ENCODE data around the gene CENPU.

DNA sequence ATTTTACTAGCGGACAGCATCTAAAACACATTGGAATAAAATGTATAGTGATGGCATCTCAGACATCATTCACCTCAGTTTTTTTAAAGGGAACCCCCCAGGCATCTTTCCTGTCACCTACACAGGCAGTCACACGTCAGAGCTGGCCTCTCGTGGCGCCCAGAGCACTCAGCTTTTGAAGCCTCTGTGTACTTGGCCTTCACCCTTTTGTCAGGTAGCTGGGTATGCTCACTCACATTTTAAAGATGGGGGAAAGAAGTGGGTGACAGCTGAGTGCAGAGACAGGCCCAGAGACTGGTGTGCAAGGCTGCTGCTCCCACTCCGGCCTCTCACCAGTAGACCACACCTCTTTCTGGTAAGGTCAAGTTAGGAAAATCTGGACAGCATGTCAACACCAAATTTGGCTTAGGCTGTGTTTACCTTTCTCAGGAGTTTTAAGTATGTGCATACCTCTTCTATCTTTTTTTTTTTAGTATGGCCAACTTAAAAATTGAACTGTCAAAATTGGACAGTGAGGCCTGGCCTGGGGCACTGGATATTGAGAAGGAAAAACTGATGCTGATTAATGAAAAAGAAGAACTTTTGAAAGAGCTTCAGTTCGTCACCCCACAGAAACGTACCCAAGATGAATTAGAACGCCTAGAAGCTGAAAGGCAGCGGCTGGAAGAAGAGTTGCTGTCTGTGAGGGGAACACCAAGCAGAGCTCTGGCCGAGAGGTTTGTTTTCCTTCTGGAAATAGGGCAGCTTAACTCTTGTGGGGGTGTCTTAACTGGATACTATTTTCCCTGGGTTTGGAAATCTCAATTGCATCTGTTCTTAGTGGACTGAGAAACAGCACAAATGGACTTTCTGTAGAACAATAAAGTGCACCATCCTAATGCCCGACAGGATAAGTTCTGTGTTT is 66.5 kb downstream of the CLDN22 start:
- RRBS: no CpG with 5 or more reads among the region's 11 CpGs

GRCh38 chr4:183270875-183271314 is 49.2 kb downstream of the CLDN22 start:
- RRBS: no CpG with 5 or more reads among the region's 1 CpG

- RRBS: no CpG with 5 or more reads among the region's 15 CpGs
Measured at GRCh38 chr4:183289243-183289773, 30.8 kb downstream of the CLDN22 start.

- RRBS: no CpG with 5 or more reads among the region's 14 CpGs
Measured at GRCh38 chr4:183482096-183482656, 22.7 kb upstream of the ING2 start.

- RRBS: no CpG with 5 or more reads among the region's 13 CpGs
Measured at GRCh38 chr4:183924176-183924912, 19.2 kb downstream of the STOX2 start.

DNA sequence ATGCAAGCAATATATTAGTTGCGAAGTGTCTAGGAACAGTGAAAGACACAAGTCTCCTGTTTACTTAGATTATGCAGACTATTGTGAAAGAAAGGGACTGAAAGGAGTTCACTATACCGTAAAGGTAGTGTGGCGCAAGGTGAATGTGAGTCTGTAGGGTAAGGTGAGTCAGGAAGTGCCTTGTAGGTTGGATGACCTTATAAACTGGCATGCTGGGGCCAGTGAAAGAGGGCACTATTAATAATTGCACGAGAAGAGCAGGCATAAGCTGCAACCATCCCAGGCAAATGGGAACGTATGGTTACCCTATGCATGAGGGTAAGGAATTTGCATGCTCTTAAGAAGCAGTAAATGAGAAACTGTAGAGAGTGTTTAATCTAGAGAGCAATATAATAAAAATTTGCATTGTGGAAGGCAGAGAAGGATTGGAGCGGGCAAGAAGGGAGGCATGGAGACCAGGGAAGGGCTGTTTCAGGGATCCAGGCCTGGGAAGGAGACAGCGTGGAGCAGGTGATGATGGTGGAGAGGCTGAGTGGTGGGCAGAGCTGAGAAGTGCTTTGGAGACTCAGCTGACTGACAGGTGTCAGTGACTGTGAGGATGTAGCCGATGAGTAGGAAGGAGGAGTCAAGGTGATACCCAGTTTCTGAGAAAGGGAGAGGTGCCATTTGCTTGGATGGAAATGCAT is 26.5 kb downstream of the STOX2 start:
- RRBS: no CpG with 5 or more reads among the region's 8 CpGs

DNA sequence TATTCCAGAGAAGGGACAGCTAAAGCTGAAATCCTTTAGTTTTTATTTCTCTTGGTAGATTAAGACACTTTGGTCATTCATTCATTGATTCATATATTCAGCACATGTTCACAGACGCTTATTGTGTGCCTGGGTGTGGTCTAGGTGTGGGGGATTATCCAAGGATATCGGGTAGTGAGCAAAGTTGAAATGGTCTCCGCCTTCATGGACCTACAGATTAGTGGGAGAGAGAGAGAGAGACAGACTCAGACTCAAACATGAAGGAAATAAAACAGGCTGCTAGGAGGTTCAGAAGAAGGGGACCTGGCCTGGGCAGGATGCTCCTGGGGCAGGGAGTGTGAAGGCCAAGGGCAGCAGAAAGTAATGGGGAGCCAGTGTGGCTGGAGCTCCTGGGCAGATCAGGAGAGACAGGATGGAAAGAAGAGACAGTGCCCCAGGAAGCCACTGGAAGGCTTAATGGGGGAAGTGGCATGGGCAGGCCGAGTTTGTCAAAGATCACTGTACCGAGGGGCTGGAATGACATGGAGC is 45.1 kb downstream of the STOX2 start:
- RRBS: no CpG with 5 or more reads among the region's 5 CpGs

GRCh38 chr4:183987992-183988576 is 83.0 kb downstream of the STOX2 start:
- RRBS: no CpG with 5 or more reads among the region's 11 CpGs

- RRBS: no CpG with 5 or more reads among the region's 21 CpGs
Measured at GRCh38 chr4:184282947-184284003, 65.6 kb upstream of the ENPP6 start.

DNA sequence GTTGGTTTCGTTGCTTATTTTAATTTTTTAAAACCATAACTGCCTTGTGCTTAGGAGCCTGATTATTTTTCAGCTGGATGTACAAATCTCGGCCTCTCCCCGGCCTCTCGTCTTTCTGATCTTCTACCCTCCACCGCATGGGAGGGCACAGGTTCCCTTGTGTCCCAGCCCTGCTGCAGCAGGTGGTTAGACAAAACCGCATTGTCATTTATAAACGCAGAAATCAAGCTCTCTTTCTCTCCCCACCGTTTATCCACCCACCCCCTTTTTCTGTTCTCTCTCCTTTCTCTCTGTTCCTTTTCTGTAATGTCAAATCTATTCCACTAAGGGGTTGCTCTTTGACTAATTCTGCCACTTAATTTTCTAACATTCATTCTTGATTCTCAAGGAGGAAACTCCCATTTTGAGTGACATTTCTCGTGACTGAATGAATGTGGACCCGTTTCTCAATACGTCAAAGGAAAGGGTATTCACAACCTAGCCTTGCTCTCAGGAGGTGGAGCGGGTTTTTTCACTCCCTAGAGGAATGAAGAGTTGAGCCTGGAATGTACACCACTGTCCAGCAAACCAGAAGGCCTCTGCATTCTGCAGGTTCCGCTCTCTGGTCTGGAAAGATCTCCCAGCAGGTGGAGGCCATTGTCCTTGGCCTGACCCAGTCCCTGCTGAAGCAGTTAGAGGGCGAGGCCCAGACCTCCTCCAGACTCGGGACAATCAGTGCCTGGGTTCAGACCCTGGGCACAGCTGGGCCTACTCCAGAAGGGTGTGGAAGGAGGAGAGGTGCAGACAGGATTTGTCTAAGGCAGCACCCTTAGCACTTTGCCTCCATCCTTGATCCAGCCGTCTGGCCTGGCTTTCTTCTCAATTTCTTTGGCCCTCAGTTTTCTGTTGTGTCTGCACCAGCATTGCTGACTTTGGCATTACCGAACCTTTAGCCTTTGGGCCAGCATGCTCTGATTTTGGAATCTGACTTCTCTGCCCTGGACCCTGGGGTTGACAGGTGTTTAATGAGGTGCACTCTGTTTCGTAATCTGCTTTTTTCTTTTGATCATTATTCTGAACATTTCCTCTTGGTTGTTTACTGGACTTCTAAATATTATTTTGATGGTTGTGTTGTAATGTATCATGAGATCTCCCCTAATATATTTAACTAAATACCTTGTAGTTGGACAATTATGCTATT is 71.1 kb upstream of the ENPP6 start:
- RRBS: no CpG with 5 or more reads among the region's 18 CpGs

DNA sequence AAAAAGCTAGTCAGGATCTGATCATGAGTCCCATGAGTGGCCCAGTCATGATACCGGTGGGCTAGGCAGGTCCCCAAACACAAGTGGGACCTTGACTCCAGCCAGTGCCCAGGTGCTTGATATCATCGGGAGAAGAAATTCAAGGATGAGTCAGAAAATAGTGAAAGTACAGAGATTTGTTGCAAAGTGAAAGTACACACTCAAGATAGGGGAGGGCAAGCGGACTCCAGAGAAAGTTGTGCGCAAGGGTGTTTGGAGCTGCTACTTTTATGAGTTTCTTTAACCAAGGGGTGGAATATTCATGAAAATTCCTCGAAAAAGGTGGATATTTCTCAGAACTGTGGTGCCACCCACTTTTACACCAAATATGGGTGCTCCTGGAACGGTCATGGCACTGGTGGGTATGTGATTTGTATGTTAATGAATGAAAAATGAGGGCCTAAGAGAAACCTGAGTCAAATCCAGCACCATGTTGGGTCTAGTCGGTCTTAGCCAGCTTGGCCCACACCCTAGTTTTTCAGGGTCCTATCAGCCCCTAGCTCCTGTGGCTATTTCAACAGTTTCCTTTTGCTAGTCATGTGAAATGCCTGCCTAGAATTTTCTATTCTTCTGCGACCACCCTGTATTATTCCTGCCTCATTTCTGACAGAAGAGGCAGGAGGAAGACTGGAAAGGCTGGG is 107.5 kb downstream of the IRF2 start:
- RRBS: no CpG with 5 or more reads among the region's 8 CpGs

GRCh38 chr4:184407783-184408582 is 66.4 kb downstream of the IRF2 start:
- RRBS: no CpG with 5 or more reads among the region's 18 CpGs

DNA sequence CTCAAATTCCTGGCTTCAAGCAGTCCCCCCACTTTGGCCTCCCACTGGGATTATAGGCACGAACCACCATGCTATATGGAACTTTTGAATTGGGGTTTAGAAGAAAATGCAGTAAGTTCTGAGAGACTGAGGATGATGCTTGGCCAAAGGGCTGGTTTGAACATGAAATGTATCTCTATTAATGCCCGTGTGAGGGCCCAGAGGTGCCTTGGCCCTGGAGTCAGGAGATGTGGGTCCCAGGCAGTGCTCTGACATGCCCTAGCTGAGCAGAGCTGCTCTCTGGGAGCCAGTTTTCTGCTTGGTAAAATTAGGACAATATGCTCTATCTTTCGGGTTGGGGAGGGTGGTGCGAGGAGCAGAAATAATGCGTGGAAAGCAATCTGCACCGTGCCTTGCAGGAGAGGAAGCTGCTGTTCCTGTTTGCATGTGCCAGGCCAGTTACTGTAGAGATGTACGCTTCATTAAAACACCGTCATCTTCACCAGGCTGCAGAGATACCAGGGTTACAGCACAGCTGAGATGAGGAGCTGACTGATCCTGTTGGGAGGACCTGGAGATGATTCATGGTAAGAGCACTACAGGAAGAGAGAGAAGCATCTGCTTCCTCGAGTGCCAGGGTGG is 29.4 kb upstream of the IRF2 start:
- RRBS: no CpG with 5 or more reads among the region's 9 CpGs

- RRBS: under 1% methylated on average over 27 of the region's 71 CpGs
Measured at GRCh38 chr4:184733618-184734663, at the start of gene CENPU. Gene CENPU, minus strand, starts transcription at chr4:184734096.

GRCh38 chr4:184760991-184761350 is 27.1 kb upstream of the CENPU start:
- RRBS: no CpG with 5 or more reads among the region's 4 CpGs

DNA sequence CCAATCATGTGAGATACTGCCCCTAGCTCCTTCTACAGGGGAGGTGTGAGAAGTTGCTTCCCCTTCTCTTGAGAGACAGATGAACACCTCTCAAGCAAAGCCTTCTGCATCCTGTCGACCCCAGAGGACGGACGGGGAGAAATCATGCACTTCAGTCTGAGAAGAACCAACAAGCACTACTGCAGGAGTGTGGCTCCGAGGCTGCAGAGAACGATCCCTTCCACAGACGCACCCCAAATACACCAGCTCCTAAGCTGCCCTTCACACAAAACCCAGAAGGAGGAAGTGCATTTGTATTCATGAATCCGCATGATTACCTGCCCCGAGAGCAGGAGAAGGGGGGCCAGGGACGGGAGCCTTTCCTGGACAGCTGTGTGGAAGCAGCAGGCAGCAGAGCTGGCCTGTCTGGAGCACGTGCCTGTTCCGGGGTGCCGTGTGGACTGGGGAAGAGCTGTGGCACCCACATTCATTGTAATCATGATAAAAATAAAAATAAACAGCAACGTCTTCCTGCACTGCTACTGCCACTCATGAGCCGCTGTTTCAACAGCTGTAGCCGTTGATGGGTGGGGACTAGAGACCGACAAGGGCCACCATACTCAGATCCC is 43.0 kb downstream of the ACSL1 start:
- RRBS: no CpG with 5 or more reads among the region's 16 CpGs

DNA sequence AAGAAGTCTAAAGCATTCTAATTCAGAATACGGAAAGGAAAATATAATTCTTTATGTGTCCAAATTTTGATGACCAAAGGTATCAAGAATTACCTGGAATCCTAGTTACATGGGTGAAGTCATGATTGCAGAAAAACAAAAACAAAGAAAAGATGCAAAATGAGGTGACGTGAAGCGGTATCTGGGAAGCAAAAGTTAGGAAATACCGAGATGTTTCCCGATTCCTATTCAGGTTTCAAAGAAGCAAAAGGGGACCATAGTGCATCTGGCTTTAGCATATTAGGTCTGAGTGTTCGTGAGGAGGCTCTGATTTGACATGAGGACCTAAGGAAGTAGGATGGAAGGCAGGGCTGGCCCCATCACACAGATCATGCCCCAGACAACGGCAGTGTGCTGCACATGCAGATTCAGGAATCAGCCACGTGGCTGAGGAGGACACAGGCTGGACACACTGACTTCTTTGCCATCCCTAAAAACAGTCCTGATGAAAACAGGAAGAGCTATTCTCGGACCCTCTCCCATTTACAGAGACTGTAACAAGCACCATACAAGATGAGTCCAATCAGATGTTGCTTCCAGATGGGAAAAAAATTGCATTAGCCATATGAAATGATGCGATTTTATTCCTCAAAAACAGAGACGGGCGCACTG is 41.3 kb downstream of the ACSL1 start:
- RRBS: no CpG with 5 or more reads among the region's 12 CpGs

DNA sequence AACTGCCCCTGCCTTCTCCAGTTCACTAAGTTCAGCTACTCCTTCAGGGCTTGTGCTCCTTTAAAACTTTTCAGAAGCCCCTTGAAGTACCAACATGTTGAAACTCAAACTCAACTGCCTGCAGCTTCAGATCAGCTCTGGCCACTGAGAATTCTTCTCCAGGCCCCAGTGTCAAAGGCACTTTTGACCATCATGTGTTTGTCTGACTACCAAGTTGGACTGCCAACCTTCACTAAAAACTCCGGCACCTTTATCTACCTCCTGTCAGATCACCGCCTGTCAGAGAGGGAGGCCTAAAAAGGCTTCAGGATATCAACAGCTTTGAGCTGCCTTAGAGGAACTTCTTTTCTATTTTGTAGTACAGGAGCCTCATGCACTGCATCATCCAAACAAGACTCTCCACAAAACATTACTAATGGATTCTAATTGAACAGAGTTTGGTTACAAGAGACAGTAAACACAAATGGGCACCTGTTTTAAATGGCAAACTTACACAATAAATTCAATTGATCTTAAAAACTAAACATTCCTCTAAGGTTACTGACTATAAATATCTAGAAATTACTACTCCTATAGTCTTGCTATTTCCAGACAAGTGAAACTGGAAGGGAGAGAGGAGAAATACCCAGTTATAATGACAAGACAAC is 2.7 kb downstream of the ACSL1 start:
- RRBS: no CpG with 5 or more reads among the region's 2 CpGs

DNA sequence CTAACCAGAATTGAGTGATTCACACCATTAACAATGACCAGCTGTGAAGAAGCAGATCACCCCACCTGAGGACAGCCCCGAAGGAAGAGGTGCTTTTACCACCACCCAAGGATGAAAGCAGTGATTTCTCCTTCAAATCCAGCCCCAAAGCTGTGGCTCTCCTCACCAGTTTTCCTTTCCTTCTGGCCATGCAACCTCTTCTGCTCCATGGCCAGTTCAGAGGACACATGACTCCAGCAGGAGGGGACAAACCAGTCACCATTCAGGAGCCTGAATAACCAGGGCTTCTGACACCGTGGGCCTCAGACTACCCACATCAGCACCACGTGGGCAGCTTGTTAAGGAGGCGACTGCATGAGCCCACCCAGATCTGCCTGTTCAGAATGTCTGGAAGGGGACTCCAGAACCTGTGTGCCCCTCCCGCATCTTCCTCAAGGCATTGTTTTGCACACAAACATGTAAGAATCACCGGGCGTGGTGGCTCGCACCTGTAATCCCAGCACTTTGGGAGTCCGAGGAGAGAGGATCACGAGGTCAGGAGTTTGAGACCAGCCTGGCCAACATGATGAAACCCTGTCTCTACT is 21.1 kb upstream of the ACSL1 start:
- RRBS: no CpG with 5 or more reads among the region's 10 CpGs

GRCh38 chr4:184850241-184850695 is 24.5 kb upstream of the ACSL1 start:
- RRBS: no CpG with 5 or more reads among the region's 8 CpGs

Measured in cardiac fibroblast (primary cell).